SJSA1 (cell line): ENCODE results near the gene MFSD6.

DNA sequence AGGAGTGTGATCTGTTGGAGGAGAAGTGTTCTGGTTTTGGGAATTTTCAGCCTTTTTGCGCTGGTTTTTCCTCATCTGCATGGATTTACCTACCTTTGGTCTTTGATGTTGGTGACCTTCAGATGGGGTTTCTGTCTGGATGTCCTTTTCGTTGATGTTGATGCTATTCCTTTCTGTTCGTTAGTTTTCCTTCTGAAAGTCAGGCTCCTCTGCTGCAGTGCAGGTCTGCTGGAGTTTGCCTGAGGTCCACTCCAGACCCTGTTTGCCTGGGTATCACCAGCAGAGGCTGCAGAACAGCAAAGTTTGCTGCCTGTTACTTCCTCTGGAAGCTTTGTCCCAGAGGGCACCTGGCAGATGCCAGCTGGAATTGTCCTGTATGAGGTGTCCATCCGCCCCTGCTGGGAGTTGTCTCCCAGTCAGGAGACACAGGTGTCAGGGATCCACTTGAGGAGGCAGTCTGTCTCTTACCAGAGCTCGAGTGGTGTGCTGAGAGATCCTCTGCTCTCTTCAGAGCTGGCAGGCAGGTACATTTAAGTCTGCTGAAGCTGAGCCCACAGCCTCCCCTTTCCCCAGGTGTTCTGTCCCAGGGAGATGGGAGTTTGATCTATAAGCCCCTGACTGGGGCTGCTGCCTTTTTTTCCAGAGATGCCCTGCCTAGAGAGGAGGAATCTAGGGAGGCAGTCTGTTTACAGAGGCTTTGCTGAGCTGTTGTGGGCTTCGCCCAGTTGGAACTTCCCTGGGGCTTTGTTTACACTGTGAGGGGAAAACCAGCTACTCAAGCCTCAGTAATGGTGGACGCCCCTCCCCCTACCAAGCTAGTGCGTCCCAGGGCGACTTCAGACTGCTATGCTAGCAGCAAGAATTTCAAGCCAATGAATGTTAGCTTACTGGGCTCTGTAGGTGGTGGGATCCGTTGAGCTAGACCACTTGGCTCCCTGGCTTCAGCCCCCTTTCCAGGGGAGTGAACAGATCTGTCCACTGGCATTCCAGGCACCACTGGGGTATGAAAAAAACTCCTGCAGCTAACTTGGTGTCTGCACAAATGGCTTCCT, 34.7 kb downstream of the TFPI start:
- RAMPAGE, long total RNA: no peak

- RAMPAGE, long total RNA: no peak
Measured at GRCh38 chr2:187532469-187533365, 21.5 kb downstream of the TFPI start.

DNA sequence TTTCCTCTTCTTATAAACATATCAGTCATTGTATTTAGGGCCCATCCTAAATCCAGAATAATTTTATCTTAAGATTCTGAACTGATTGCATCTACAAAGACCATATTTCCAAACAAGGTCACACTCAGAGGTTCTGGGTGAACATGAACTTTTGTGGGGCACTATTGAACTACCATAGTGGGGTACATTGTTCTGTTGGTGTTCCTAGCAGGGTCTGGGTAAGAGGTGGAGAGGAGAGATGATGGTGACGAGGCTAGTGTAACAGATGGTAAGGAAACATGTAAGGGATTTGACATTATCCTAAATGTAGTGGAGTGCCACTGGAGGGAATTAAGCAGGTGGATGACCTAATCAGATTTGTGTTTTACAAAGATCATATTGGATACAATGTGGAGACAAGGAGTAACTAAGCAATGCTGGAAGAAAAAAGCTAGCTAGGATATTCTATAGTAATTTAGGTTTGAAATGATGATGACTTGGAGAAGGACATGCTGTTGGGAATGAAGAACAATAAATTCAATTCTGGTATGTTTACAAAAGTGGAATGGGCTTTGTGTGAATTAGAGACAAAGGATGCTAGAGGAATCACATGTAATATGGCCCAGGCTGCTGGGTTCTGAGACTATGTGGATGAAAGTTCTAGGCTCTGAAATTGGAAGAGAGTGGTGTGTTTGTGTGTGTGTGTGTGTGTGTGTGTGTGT, 108.7 kb downstream of the GULP1 start:
- RAMPAGE, long total RNA: no peak

DNA sequence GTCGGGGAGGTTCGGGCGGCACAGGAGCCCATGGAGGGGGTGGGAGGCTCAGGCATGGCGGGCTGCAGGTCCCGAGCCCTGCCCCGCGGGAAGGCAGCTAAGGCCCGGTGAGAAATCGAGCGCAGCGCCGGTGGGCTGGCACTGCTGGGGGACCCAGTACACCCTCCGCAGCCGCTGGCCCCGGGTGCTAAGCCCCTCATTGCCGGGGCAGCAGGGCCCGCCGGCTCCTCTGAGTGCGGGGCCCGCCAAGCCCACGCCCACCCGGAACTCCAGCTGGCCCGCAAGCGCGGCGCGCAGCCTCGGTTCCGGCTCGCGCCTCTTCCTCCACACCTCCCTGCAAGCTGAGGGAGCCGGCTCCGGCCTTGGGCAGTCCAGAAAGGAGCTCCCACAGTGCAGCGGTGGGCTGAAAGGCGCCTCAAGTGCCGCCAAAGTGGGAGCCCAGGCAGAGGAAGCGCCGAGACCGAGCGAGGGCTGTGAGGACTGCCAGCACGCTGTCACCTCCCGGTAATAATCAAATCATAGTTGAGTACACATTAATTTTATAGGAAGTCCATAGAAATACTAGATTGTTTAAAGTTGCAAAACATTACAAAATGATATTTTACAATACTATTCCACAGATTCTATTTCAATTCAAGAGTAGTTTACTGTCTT, 314.9 kb downstream of the GULP1 start:
- RAMPAGE, long total RNA: no peak

GRCh38 chr2:188785617-188785946, 188.6 kb upstream of the COL3A1 start:
- RAMPAGE, long total RNA: no peak

DNA sequence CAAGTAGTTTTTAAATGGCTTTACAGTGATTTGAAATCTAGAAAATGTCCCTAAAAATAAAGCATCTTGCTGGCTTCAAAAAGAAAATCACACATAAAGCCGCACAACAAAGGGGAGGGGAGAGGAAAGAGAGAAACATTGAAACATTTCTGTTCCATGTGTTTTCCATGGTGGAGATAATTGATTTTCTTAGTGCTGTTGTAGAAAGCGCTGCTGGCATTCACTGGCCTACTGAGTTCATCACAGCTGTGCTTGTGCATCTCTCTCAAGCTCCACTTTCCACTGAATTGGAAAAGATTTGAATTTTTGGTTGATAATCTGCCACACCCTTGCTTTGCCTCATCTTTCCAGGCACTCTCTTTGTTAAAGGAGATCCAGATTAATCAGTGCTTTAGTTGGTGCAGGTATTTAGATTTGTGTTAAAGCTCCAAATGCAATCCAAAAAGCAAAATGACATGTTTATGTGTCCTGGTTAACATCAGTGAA, 2.8 kb upstream of the COL3A1 start:
- RAMPAGE, long total RNA: no peak

DNA sequence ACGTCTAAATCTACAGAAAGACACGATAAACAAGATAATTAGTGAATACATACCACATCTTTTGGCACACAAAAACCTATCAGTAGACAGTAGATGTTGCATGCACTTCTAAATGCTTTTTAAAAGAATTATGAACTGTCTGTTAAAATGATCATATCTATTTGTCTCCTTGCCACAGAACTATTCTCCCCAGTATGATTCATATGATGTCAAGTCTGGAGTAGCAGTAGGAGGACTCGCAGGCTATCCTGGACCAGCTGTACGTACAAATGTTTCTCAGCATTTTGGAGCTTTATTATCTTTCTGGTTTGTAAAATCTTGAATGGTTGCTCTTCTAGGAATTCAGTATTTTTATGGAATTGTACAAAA, 12.7 kb downstream of the COL3A1 start:
- RAMPAGE, long total RNA: no peak

DNA sequence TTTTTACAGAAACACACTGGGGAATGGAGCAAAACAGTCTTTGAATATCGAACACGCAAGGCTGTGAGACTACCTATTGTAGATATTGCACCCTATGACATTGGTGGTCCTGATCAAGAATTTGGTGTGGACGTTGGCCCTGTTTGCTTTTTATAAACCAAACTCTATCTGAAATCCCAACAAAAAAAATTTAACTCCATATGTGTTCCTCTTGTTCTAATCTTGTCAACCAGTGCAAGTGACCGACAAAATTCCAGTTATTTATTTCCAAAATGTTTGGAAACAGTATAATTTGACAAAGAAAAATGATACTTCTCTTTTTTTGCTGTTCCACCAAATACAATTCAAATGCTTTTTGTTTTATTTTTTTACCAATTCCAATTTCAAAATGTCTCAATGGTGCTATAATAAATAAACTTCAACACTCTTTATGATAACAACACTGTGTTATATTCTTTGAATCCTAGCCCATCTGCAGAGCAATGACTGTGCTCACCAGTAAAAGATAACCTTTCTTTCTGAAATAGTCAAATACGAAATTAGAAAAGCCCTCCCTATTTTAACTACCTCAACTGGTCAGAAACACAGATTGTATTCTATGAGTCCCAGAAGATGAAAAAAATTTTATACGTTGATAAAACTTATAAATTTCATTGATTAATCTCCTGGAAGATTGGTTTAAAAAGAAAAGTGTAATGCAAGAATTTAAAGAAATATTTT, 37.6 kb downstream of the COL3A1 start:
- RAMPAGE, long total RNA: no peak

- RAMPAGE, long total RNA: no peak
Measured at GRCh38 chr2:189021753-189022368, 47.7 kb downstream of the COL3A1 start.

- RAMPAGE, long total RNA: no peak
Measured at GRCh38 chr2:189217412-189217994, 37.9 kb upstream of the COL5A2 start.

DNA sequence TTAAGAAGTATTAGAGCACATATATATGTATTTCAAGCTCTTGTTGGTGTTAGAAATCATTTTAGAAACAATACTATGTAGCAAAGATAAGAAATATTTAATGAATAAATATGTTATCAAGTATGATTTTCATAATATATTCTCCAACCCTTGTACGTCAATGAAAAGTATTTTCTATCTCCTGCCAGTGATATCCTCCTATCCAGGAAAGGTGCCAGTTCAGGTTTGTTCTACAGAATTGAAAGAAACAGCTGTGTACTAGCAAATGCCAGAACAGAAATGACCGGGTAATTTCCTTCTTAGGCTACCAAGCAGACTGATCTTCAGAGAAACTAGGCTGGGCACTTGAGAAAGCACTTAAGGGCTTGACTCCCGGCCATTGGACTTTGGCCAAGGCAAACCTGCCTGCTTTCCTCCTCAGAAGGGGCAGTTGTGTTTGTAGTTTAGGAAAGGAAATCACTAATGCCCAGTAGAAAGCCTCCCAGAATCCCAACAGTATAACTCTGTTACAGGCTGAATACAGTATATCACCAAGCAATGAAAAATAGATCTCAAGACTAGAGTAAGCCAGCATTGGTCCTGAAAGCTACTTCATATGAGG, 42.9 kb upstream of the COL5A2 start:
- RAMPAGE, long total RNA: no peak

- RAMPAGE, long total RNA: no peak
Measured at GRCh38 chr2:189581262-189581852, 771 bp upstream of the SLC40A1 start.

DNA sequence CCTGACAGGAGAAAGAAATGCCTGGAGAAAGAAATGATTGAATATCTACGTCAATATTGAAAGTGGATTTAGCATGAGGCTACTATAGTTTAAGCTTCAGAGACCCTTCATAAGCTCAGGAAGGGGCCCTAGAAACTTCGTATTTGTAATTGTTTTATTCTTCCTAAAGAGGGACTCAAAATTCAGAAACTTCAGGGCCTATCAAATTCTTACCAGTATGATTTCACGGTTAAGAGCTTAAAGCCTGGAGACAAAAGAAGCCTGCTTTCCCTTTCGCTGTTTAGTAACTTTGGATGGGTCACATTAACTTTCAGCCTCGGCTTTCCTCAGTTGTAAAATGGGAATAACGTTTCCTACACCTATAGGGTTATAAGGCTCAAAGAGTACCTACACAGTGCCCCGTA, 1.1 kb upstream of the MFSD6 start:
- RAMPAGE, long total RNA: no peak

DNA sequence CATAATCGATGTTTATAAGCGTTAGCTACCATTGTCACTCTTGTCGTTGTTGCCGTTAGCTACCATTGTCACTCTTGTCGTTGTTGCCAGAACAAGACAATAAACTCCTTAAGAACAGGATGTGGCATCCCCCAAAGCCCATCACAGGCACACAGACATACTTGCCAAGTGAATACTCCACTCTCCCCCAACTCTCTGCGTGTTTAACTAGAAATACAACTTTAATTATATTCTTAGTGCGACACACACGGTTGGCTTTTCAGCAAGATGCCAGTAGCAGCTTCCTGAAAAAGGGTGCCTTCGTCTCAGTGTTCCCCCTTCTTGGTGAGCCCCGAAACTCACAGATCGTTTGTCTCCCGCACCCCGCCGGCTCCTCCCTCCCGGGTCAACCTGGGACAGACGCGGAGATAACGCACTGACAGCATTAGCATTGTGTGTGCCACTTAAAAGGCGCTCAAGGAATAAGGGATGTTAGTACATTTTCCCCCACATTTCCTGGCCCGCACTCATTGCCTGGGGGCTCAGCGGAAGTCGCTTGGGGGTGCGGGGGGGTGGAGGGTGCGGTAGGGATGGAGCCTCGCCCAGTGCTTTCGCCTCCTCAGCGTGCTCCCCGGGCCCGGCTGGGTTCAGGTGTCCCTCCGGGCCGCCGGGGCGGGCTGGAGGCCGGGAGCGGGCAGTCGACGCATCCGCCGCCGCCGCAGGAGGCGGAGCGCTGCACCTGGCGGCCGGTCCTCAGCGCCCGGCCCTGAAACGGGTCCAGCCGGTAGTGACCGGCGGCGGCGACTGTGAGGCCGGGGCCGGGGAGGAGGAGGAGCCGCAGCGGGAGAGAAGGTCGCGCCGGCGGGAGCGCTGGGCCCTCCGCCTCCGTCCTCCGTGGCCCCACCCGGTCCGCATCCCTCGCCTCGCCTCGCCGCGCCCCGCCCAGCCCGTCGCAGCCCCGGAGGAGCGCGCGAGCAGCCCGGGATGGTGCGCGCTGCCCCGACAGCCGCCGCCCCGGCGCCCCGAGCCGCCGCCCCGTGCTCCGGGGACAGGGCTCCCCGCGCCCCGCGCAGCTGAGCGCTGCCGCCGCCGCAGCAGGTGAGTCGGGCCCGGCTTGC, at the start of gene MFSD6:
MFSD6 (plus strand) TSS at position 929 of the 1,097 bp plus-strand sequence.
- RAMPAGE, long total RNA: no peak

- RAMPAGE, long total RNA: no peak
Measured at GRCh38 chr2:190469601-190470237, 61.6 kb downstream of the MFSD6 start.

GRCh38 chr2:190471553-190472051, 62.9 kb downstream of the NEMP2 start:
- RAMPAGE, long total RNA: no peak

DNA sequence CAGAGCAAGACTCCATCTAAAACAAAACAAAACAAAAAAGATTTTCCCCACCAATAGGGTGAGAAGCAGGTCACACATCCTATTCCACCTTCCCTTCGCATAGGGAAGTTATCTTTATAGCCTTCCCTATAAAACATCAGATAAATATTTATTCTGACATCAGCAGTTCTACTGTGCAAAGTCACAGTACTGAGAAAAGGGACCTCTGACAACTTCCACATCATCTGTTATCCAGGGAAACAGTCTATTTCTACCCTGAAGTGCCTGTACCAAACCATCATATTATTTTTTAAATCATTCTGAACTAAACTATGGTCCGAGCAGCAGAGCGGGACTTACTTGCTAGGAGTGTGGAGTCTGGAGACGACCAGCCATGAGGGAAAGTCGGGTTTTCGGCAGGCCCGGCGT, 24.5 kb downstream of the NEMP2 start:
- RAMPAGE, long total RNA: no peak

DNA sequence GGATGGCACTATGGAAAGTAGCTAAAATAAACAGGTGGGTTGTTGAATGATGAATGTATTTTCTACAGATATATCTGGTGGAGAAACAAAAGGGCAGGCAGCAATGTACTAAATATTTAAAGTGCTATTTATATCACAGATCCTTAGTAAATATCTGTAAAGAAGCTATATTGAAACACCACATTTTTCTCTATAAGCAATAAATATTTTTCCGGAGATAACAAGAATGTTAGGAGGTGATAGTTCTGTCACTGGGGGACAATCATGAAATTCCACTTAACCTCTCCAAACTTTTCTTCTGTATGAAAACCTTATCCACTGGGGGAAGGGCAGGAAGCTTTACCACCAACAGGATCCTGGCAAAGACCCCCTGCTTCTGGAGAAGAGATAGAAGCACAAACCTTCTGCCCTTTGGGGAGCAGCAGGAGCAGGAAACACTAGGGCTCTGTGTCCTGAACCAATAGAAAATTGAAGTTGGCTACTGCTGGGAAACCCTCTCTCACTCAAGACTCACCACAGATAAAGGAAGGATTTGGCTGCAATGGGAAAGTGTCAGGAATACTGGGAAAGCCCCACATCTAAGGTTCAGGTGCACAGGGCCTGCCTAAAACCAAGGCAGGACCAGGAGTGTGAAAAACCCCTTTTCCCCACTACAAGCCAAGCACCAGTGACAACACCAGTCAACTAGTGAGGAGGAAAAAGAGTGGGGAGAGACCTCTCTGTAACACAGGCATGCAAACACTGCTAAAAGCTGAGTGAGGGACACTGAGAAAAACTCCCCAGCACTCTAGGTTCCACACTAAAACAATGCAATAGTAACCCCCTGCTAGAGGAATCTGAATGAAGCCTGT, 1.7 kb upstream of the NEMP2 start:
- RAMPAGE, long total RNA: no peak

- RAMPAGE, long total RNA: no peak
Measured at GRCh38 chr2:190628992-190629253, 20.0 kb upstream of the NAB1 start.

- RAMPAGE, long total RNA: no peak
Measured at GRCh38 chr2:190679780-190680203, 30.9 kb downstream of the NAB1 start.